Paraaortic lymph node (tissue), 1 donor: ENCODE measurements around a stretch of chr11.

DNA sequence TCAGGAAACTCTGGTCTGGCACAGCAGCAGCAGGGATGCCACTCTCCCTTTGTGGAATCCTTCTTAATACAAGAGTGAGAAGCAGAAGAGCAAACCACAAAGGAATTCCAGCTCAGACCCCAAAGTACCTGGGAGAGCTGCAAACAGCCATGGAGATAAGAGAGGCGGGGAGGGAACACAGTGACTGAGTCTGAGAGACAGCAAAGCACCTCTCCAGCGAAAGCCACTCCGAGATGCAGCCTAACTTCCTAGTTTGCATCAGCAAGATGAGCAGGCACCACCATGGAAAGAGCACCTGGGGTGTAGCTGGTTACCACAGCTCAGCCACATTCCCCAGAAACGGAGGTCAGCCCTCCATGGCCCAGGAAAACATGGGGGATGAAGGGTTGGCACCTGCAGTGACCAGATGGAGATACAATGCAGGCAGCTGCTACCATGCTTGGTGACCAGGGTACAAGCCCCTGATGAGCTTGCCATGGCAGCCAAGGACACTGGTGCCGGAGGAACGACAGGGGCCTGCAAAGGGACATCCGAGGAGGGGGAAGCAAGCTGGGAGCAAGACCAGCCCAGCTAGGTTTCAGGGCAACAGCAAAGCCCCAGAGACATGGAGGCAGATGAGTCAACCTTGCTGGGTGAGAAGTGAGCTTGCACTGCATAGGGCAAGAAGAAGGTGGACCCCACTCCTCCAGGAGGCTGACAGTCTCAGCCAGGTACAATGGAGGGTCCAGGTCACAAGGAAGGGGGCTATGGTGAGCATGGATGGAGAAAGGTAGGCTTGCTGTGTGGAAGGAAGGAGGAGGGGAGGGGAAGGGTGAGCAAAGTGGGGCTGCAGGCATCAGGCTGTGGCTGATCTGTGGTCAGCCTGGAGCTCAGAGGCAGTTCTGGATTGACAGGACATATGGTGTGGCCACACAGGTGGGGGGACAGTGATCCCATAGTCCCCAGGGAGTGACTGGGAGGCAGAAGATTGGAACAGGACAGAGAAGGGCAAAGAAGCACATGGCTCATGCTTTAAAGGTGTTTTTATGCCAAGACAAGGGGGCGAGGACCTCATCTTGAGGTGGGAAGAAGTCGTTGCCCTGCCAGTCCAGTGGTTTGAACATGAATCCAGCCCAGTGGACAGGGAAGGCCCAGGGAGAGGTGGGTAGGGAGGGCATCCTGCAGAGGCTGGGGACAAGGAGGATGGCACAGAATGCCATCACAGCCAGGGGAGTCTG lies 3.6 kb downstream of the BET1L start:
- PRO-cap, result no peak

DNA sequence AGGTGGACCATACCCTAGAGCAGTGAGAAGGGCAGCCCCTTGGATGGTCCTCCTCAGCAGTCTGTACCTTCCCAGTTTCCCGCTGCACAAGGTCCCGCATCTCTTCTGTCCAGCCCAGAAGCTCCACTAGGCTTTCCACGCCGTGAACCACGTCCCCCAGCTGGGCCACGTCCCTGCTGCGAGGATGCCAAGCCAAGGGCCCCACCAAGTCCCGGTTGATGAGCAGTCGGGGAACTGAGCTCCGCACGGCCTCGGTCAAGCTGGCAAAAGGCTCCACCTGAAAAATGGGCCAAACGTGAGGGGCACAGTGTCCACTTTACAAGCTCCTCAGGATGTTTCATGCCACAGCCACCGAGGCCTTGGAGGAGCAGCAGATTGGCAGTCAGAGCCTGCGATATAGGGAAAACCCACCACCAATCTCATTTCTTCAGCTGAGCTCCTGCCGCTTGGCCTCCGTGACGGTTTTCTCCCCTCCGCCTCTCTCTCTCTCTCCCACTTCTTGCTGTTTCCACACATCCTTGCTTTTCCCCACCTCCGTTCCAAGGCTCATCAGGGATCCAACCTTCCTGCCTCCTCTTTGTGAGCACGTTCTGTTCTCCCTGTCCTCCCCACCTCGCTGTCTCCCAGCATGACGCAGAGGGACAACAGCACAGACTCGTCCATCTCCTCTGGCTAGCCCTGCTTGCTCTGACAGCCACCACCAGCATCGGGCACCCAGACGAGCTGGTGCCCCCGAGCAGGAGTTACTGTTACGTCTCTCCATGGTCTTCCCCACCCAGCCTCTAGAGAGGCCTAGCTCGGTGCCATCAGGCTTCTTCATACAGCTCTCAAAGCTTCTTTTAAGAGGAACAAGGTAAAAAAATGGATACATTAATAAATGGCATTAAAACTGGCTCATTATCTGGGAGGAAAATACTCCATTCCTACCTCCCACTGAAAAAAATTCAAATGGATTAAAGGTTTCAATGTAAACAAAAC lies 11.5 kb downstream of the RIC8A start:
- PRO-cap, result no peak

DNA sequence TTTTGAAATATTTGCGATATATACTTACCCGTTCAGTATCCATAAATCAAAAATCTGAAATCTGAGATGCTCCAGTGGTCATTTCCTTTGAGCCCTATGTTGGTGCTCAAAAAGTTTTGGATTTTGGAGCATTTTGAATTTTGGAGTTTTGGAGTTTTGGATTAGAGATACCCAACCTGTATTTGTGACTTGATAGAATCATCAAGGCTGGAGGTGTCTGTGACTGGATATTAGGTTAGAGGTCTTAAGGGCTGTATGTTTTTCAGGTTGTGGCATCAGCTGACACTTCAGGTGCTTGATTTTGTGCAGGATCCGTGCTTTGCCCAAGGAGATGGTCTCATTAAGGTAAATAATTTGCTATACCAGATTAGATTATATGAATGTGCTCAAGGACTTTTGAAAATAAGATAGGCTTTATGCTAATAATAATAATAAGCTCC lies 2.0 kb downstream of the PSMD13 start:
- PRO-cap, result no peak

GRCh38 chr11:272199-272754 lies 5.9 kb upstream of the NLRP6 start:
- PRO-cap, result no peak

GRCh38 chr11:295025-295893 lies 4.1 kb downstream of the IFITM5 start:
- PRO-cap, result no peak

GRCh38 chr11:314824-315786 lies 1.3 kb downstream of the IFITM1 start:
- PRO-cap, result no peak

- PRO-cap, result no peak
These were observed 4.2 kb upstream of the IFITM3 start for GRCh38 chr11:324755-325461.

- PRO-cap, result unidirectional peak, minus-strand start at chr11:355939; unidirectional peak, minus-strand start at chr11:355993; bidirectional peak, plus-strand start at chr11:356423, minus-strand start at chr11:356345
These were observed 13.4 kb upstream of the B4GALNT4 start for GRCh38 chr11:355582-356692.

DNA sequence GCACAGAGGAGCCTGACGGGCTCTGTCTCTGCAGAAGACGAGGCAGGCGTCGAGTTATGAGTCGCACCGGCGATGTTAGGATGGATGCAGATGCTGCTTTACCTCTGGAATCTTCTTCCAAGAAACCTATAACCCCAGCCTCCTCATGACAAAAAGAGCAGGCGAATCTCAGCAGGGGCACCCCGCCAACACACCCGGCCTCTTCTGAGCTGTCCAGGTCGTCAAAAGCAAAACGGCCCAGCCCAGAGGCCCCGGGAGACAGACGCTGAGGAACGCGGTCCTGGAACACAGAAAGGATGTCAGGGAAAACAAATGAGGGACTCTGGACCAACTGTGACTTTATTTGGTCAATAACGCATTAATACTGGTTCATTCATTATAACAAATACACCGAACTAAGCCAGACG lies 10.9 kb upstream of the B4GALNT4 start:
- PRO-cap, result no peak

GRCh38 chr11:498907-499770 lies 7.9 kb downstream of the RNH1 start:
- PRO-cap, result no peak

DNA sequence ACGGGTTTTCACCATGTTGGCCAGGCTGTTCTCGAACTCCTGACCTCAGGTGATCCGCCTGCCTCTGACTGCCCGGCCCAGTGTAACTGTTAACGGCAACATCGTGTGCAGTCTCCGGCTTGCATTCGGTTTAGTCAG lies 1.1 kb downstream of the RNH1 start:
- PRO-cap, result no peak

DNA sequence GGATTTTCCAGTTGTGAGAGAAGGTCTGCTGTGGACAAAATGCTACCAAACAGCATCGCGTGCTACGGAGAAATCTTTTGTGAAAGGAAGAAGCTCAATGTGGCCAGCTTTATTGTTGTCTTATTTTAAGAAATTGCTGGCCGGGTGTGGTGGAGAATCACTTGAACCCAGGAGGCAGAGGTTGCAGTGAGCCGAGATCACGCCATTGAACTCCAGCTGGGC lies 6.4 kb upstream of the RNH1 start:
- PRO-cap, result no peak

DNA sequence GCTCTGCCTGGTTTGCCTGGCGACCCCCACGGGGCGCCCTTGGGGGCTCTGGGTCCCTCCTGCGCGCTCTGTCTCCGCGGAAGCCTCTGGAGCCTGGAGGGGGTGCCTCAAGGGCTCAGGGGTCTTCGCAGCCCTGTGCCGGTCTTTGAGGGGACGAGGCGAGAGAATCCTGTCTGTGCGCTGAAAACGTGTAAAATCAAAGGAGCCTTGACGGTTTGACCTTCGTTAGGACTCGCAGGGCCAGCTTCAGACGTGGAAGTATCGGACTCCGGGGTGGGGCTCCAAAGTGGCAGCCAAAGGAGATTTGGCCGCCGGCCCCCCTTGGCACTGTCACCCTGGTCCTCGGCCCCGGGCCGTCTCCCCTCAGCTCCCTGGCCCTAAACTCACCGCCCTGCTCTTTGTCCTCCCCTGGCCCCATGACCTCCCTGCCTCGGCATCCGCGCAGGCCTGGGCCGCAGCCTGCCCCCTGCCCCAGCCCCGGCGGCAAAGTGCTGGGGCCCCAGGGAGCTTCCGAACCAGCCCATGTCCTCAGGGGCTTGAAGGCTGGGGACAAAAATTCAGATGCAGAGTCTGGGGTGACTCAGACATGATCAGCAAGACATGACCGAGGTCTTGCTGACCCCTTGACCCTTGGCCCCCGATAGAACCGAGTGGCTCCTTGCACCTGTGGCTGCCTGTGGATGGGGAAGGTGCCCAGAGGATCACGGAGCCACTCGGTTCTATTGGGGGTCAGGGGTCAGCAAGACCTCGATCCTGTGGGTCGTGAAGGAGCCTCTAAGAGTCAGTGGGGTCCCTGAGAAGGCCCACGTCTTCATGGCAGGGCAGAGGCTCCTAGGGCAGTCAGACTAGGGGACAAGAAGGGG lies 6.9 kb upstream of the PHRF1 start:
- PRO-cap, result no peak

- PRO-cap, result no peak
These were observed 3.0 kb upstream of the PHRF1 start for GRCh38 chr11:573029-573844.

- PRO-cap, result no peak
These were observed 3.8 kb downstream of the DEAF1 start for GRCh38 chr11:690841-691980.

DNA sequence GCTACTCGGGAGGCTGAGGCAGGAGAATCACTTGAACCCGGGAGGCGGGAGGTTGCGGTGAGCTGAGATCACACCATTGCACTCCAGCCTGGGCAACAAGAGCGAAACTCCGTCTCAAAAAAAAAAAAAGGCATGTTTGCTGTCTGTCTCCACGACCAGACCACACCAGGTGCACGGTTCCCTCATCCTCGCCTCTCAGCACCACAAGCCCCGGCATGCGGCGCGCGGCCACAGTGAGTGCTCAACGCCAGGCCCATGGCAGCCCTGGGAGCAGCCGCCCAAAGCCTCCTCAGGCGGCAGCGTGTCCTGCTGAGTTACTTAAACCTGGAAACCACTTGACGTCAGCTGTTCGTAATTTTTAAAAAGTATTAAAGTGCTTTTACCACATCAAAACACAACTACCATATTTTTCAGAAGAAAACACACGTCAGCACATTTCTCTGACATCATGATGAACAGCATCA lies 2.3 kb downstream of the DEAF1 start:
- PRO-cap, result no peak

DNA sequence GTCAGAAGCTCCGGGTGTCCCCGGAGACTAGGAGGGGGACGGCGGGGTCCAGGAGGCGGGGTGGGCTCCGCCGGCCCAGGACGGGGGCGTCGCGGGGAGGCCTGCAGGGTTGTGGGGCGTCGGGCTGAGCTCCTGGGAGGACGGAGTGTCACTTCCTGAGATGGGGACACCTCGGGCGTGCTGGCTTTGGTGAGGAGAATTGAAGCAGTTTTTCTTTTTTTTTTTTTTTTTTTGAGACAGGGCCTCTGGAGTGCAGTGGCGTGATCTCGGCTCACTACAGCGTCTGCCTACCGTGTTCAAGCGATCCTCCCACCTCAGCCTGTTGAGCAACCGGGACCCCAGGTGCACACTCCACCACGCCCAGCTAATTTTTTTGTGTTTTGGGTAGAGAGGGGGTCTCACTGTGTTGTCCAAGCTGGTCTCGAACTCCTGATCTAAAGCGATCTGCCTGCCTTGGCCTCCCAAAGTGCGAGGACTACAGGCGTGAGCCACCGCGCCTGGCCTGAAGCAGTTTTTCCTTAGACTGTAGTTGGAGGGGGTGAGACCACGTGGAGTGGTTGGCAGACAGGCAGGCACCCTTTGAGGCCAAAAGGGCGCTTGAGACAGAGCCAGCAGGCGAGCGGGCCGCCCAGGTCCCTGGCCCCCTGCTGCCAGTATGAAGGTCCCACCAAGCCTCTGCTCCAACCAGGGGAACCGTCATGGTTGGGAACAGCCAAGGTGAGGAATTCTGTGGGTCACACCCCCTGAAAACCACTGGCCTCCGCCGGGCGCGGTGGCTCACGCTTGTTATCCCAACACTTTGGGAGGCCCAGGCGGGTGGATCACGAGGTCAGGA lies 807 bp upstream of the GATD1 start:
- PRO-cap, result no peak

DNA sequence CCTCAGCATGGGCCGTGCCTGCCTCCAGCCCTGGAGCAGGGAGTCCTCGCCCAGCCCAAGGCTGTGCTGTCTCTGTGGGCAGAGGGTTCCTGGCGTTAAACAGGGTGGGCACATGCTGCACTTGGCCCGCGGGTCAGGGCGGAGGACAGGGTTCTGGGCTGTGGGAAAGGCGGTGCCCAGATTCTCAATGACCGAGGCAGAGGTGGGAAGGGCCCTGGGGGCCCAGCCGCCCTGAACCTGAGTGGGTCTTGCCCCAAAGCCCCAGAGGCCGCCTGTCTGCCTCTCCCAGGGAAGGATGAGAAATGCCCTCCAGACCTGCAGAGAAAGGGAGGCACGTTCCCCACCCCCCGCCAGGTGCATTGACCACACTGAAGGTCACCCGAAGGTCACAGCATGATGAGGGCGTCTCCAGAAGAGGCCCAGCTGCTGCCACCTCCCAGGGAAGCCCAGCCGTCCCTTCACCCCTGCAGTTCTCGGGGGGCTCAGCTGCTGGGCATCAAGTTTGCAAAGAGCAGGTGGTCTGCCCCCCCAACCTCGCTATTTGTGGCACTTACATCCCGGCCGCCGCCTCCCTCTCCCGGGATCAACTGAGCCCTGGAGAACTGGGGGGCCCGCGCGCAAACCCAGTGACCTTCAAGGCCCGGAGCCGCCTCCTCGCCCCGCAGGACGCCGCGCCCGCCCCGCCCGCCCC lies 431 bp downstream of the CEND1 start:
- PRO-cap, result no peak

- PRO-cap, result no peak
These were observed 1.2 kb upstream of the CEND1 start for GRCh38 chr11:790998-791519.

- PRO-cap, result bidirectional peak, plus-strand start at chr11:797502, minus-strand start at chr11:797347; bidirectional peak, plus-strand start at chr11:797769, minus-strand start at chr11:797550
These were observed 854 bp downstream of the SLC25A22 start for GRCh38 chr11:797035-797818.